ENCODE data around the genes STXBP1 and NAIF1.

DNA sequence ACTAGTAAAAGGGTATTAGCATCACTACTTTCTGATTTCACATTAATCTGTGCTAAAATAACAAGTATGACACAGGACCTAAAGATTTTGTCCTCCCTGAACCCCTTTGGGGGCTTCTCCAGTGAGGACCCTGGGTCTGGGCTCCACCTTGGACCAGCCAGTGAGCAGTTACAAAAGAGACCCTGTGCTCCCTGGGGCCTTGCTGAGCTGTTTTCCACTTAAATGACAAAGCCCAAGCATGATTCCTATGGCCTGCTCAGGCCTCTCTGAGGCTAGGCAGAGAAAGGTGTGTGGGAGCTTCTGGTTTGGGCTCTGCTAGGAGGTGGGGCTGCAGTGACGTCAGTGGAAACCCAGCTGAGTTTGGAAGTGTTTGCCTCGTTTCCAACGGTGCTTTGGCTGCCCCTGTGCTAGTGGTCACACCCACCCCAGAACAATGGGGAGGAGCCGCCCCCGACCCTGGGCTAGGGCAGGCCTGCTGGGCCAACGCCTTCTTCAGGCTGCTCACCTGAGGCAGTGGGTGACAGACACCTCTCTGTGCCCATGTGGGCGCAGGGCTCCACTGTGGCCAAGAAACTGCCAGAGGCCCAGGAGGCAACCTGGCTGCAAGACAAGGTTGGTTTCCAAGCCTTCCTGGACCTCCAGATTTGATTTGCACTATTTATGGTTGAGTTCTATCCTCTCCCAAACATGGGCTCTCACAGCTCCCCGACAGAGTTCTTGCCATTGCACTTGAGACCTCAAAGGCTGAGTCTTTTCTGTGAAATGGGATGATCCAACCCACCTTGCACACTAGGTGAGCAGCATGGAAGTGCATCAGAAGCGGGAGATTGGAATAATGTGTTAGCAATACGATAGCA is 10.3 kb downstream of the ANGPTL2 start:
- RRBS: no CpG with 5 or more reads among the region's 10 CpGs

DNA sequence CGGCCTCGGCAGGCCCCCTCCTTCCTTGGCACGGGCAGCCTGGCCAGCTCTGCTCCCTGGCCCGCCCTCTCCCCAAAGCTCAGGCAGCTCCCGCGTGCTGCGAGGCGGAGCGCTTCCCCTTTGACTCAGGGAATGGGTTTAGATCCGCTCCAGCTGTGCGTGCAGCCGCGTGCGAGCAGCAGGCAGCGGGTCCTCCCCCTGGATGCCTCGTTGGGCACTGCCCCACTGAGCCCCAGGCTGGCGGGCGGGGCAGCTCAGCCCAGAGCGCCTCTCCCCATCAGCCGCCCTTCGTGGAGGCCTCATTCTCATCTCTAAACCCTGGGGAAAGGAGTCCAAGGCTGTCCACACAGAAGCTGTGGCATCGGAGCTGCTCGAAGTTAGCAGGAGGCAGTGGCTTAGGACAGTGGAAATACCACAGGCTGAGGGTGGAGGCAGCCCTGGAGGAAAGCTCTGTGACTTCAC is 463 bp upstream of the ANGPTL2 start:
- RRBS: no CpG with 5 or more reads among the region's 23 CpGs

GRCh38 chr9:127210083-127211158 is 54.2 kb upstream of the GARNL3 start:
- RRBS: no CpG with 5 or more reads among the region's 21 CpGs

DNA sequence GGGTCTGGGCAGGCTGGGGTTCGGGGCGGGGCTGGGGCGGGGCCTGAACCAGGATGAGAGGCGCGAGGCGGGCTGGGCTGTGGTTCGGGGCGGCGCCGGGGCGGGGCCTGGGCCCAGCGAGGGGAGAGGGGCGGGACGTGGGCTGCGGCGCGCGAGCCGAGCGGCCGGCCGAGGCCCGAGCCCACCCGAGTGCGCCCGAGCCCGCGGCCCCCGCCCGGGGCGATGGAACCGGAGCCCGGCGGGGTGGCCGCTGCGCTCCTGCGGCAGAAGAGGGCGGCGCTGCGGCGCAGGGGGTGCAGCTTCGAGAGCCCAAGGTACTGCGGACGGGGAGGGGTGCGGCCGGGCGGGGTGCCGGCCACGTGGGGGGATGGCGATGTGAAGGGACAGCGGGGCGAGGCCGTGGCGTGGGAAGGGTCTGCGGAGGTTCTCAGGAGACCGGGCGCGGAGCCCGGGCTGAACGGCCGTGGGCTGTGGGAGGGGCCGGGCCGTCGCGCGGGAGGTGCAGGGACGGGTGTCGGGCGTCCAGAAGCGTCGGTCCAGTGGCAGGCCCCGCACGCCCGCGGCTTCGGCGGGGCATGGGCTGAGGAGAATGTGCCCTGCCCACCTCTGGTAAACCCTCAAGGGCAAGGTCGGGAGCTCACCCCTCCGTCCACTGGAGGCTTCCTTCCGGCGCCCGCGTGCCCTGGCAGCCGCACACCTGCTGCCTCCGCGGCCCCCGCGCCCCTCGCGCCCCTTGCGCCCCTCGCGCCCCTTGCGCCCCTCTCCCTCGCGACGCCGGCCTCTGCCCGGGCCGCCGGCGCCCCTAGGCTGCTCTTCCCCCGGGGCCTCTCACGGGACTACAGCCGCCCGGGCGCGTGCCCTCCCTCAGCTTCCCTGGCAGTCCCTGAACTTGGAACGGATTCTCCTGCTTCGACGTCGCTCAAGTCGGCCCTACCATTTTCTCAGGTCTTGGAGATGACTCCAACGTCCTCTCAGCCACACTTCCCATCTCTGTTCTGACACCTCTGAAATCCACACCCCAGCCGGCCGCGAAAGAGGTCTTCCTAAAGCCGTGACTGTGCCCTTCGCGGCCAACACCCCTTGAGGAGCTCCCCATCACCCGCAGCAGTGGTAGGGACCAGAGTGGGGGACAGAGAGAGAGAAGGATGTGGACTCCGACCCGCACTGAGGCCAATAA is 39.1 kb upstream of the GARNL3 start:
- RRBS: 2% methylated on average over 39 of the region's 123 CpGs

DNA sequence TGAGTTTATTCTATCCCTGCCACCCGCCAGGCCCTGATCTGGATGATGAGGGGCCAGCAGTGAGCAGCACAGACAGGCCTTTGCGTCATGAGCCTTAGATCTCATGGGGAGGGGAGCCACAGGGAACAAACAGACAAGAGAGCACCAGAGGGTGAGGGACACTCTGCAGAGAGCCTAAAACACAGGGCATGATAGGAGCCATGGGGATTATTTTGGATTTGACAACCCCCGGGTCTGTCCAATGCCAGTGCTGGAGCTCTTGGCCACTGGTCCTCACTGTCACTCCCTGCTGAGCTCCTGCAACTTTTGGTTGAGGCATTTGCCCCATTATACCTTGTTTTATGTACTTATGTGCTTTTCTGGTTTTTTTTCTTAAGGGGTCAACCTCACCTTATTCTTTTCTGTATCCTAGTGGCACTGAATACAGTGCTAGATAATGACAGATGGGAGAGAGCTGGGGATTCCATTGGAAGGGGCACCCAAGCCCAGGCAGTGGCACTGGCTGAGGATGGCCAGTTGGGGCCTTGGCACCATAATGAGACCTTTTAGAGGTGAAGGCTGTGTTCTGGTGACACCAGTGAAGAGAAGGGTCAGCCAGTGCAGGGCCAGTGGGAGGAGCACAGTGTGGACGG is 33.9 kb upstream of the SLC2A8 start:
- RRBS: no CpG with 5 or more reads among the region's 4 CpGs

- RRBS: no CpG with 5 or more reads among the region's 6 CpGs
Measured at GRCh38 chr9:127446445-127447325, 4.5 kb downstream of the RPL12 start.

DNA sequence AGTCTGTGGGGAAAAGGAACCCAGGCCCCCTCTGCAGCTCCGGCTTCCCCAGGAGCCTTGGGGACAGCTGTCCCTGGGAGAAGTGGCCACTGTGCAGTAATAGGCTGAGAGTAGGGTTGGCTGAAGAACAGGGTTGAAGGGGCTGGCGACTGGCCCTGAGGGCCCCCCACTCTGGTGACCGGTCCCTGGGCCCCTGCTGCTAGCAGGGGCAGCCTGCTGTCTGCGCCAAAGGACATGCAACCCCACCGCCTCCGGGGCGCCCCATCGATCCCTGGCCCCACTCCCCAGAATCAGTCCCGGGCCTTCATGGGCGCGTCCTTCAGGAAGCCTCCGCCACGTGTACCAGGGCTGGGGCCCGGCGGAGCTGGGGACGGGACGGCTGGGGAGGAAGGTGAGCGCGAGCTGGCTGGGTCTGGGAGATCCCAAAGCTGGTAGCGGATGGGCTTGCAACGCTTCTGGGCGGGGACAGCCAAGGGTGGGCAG is 816 bp downstream of the NIBAN2 start:
- RRBS: 3% methylated on average over 6 of the region's 22 CpGs

GRCh38 chr9:127611613-127612788 is at the start of gene STXBP1:
STXBP1 (plus strand) TSS chr9:127612277.
- RRBS: 1% methylated on average over 32 of the region's 113 CpGs

- RRBS: 85% methylated on average over 4 of the region's 26 CpGs
Measured at GRCh38 chr9:127787945-127788712, 2.3 kb downstream of the CDK9 start.

DNA sequence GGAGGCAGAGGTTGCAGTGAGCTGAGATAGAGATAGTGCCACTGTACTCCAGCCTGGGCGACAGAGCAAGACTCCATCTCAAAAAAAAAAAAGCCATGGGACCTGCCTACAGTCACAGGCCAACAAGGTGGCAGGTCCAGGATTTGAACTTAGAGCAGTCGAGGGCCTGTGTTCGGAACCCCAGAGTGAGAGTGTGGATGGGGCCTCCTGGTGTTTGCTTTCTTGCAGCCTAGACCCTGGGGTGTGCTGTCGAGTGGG is 11.8 kb downstream of the FPGS start:
- RRBS: no CpG with 5 or more reads among the region's 4 CpGs

GRCh38 chr9:127819795-127820509 is 17.3 kb downstream of the FPGS start:
- RRBS: no CpG with 5 or more reads among the region's 11 CpGs

GRCh38 chr9:127829201-127829711 is 25.2 kb downstream of the ENG start:
- RRBS: no CpG with 5 or more reads among the region's 4 CpGs

DNA sequence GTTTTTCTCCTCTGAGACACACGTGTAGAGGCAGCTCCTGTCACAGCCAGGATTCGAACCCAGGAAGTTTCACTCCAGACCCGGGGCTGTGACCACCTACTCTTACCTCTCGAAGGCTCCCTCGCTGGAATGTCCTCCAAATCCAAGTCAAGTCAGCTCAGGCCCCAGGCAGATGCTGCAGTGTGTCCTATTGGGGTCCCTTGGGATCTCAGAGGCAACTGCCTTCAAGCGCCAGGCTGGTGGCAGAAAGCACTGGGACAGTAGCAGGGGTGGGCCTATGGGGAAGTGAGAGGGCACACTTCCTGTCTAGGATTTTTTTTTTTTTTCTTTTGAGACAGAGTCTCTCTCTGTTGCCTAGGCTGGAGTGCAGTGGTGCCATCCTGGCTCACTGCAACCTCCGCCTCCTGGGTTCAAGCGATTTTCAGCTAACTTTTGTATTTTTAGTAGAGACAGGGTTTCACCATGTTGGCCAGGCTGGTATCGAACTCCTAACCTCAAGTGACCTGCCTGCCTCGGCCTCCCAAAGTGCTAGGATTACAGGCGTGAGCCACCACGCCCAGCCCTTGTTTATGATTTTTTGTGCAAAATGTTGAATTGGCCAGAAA is 876 bp upstream of the ST6GALNAC4 start:
- RRBS: no CpG with 5 or more reads among the region's 12 CpGs

DNA sequence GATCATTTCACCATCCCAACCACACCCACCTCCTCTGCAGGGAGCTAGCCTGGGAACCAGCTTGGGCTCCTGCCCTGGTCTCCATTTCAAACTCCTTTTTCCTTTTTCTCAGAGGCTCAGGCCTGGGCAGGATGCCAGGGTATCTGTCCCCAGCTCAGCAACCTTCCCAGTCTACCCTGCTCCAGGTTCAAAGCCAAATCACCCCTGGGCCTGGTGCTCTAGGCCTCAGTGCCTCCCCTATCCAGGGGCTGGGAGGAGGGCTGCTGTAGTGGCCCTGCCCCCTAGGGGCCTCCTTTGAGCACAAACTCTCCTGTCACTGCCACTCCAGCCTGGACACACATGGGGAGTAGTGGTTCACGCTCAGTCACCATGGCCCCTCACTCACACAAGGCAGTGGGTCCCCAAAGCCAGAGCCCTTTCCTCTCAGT is 1.4 kb upstream of the ST6GALNAC4 start:
- RRBS: no CpG with 5 or more reads among the region's 1 CpG

DNA sequence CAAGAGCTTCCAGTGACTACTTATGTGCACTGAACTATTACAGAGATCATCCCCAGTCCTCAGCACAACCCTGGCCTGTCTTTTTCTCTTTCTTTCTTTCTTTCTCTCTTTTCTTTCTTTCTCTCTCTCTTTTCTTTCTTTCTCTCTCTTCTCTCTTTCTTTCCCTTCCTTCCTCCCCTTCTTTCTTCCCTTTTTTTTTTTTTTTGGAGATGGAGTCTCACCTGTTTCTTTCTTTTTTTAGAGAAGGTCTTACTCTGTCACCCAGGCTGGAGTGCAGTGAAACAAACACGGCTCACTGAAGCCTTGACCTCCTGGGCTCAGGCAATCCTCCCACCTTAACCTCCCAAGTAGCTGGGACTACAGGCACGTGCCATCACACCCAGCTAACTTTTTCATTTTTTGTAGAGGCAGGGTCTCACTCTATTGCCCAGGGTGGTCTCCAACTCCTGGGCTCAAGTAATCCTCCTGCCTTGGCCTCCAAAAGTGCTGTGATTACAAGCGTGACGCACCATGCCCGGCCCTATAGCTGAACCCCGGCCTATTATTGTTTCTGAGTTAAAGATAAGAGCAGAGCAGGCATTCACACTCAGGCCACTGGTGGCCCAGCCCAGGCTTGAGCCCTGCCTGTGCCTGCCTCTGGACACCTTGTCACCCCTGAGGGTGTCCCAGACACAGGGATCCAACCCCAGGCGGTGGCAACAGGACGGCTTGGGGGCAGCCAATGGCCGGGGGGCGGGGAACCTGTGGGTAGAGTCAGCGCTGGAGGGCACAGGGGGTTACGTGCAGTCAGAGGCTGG is 4.3 kb downstream of the PIP5KL1 start:
- RRBS: no CpG with 5 or more reads among the region's 12 CpGs

- RRBS: 13% methylated on average over 10 of the region's 25 CpGs
Measured at GRCh38 chr9:127928110-127929077, 2.2 kb downstream of the PIP5KL1 start.

DNA sequence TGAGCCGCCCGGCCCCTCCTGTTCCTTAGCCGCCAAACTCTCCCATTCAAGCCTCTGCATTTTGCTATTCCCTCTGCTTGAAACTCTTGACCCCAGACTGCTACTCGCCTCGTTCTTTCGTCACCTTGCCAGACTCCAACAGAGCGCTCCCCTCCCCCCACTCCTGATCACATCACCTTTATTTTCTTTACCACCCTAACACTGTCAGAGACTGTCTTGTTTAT is 760 bp upstream of the PIP5KL1 start:
- RRBS: no CpG with 5 or more reads among the region's 7 CpGs

- RRBS: no CpG with 5 or more reads among the region's 8 CpGs
Measured at GRCh38 chr9:127949679-127950154, 12.1 kb upstream of the DPM2 start.

GRCh38 chr9:128053651-128054103 is 13.4 kb downstream of the NAIF1 start:
- RRBS: no CpG with 5 or more reads among the region's 11 CpGs

- RRBS: 1% methylated on average over 8 of the region's 61 CpGs
Measured at GRCh38 chr9:128066902-128068046, at the start of gene NAIF1. NAIF1 (minus strand) TSS chr9:128067320.